Cardiac atrium fibroblast (primary cell): Measurements from ENCODE around the genes NGB and TMED8.

DNA sequence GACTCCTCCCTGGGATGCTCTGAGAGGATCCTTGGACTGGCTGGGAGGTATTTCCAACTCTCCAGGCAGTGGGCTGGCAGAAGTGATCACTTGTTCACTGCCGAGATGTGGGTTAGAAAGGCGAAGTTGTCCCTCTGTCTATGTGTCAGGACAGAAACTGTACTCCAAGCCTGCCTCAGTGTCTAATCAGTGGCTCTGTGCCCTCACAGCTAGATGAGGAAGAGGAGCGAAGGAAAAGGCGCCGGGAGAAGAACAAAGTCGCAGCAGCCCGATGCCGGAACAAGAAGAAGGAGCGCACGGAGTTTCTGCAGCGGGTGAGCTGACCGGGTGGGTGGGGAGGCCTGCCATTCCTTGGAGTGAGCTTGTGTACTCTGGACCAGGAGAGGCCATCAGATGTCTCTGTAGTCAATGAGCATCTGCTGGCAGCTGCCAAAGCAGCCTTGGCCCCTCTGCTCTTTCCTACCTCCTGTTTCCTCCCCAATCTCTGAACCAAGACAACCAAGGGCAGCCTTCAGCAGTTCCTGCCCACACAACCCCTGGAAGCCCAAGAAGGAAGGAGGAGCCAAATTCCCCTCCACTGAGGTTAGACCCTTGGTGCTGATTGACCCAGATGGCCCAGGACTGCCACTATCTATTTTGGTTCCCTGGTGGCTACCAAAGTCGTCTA, 33.5 kb downstream of the JDP2 start:
- RAMPAGE, long total RNA: no peak

DNA sequence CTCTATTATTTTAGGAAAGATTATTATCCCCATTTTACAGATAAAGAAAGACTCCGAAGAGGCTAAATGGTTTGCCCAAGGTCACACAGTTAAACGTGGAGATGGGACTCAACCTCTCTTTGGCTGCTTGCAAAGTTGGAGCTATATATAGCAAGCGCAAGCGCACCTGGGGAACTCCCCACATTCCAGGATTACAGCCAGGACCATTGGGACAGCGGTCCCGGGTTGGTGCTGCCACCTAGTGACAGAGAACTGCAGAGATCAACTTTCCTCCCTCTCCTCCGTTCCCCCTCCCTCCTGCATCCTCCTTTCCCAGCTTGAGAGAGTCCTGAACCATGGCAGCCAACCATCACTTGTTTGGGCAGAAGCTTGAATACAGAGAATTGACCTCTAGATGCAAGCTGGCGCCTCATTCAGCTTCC, 17.5 kb upstream of the FLVCR2 start:
- RAMPAGE, long total RNA: no peak

DNA sequence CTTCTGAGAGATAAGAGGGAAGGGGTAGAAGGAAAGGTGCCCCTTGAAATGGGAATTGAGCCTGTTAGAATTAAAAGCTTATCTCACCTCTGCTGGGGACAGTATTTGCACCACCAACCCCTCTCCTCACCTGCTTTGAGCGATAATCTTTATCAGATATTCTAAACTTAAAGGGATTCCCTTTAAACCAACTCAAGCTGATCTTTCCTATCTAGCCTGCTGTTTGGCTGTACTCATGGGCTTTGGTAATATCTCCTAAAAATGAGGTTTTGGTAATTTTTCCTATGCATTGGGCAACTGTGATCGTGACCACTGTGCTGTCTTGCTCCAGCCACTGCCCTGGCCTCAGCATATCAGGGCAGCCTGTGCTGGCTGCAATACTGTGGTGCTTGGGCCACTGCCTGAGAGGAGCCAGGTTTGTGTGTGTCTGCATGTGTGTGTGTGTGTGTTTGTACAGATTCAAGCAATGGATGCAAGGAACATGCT, 13.2 kb downstream of the ERG28 start:
- RAMPAGE, long total RNA: no peak

DNA sequence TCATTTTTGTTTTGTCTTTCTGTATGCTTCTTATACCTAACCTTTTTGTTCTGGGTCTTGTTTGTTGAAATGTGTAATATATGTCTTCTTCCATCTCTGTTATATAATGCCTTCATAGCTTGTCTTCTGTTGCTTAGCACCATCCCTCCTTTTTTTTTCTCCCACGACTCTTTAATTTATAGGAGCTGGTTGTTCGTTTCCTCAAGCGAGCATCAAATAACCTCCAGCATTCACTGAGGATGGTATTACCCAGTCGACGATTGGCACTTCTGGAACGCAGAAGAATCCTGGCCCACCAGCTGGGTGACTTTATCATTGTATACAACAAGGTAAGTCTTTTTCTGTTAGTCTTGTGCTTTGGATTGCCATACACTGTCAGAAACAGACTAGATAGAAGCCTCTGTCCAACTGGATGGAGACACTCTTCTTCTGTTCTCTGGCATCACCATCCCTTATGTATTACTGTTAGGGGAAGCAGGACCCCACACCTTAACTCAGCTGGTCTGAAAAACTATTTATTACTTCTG, 114.3 kb downstream of the TTLL5 start:
- RAMPAGE, long total RNA: no peak

DNA sequence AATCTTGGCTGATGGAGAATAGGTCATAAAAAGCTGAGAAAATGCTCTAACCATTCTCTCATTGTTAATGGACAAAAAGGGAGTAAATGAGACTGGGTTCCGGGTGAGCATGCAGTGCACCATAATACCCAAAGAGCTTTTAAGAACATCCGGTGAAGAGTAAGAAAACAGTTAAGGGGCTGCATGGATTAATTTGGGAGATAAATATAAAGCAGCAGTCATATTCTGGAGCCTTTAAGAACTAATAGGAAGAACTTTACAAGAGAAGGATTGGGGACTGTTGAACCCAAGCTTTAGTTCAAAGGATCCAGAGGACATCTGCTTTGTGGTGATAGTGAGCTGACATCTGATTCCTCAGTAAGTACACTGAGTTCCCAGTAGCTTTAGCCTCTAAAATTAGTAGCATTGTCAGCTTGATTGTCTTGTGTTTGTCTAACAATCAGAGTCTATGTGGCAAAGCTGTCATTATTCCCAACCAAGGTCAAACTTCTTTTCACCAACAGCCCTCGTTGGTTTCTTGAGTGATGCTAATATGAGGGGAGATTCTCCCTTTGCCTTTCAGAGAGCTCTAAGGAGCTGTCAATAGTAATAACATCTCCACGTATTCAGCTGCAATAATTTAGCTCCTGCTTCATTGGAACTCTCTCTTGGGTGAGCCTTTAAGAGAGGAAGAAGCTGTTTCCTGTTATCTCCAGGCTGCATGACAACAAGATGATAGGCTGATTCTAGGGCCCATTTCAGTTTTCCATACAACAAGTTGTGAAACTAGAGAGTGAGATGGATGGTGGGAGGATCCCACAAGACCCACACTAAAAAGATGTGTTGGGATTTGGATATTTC, 46.8 kb downstream of the TGFB3 start:
- RAMPAGE, long total RNA: no peak

DNA sequence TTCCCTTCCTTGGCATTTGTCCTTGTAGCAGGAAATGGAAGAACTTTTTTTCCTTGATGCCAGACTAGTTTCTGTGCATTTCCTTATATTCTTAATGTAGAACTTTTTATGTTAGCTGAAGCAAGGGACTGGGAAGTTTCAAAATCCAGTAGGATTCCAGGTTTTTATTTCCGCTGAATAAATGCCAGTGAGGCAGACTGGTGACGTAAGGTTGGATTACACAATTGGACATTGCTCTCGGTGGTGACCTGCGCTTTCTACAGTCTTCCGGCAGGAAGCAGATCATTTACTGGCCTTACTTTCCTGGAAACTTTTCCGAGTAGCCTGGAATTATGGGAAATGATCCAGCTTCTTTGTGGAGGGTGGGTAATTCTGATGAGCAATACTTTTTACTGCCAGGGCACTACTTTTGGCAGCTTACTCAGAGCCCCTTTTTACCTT, 3.6 kb downstream of the IFT43 start:
- RAMPAGE, long total RNA: no peak

DNA sequence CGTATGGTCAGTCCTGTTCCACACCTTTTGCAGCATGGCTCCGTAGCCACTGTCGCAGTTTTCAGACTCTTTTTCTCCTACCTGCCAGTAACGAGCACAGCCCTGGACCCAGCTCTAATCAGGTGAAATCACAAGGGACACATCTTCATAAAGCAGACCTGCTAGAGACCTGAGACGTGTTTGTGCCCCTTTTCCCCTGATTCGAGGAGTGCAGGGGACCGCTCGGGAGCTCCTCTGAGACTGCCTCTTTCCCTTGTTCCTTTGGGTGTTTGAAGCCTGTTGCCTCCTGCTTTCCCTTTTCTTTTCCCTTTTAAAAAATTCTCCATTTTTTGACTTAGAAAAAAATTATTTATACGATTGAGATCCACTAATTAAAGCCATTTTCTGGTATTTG, 76.6 kb upstream of the GPATCH2L start:
- RAMPAGE, long total RNA: no peak

DNA sequence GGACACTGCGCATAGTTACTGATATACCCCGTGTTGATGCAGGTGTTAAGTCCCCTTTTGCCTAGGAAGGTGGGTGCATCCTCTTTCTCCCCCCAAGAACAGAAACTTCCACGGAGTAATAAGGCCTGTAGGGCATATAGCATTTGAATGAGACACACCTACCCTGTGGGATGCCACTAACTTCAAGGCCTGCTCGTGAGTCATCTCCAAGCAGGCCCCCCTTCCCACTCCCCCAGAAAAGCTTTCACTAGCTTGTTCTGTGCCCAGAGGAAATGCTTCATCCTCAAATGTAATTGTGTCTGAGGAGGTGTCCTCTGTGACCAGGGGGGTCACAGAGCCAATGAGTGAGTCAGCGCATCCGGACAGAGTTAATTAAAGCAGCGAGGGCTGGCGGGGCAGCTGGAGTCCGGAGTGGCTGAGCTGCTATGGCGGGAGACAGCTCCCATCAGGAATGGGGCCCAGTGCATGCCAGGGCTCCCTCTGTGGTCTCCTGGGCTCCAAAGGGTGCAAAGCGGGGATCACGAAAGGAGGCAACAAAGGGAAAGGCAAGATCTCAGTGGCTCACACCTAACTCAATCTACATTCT, 27.1 kb upstream of the ESRRB start:
- RAMPAGE, long total RNA: no peak

GRCh38 chr14:76779613-76780552, 18.6 kb downstream of the VASH1 start:
- RAMPAGE, long total RNA: no peak

DNA sequence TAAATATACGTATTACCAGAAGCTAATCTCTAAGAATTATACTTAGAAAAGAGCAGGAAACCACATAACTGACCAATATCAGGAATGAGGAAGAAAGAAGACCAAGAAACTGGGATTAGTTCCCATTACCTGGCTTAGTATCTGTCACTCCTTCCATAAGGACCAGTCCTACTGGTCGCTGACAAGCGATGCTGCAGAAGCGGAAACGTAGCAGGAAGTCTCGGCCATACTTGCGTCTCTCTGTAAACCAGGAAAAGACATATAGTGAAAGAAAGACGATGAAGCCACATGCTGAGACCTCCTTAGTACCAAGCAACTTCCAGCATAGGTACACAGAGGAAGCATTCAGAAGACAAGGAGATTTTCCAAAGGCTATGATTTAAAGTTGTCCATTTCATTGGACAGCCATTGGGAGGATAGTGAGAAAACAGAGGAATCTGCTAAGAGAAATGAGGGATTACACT, 9.4 kb downstream of the ANGEL1 start:
- RAMPAGE, long total RNA: no peak

DNA sequence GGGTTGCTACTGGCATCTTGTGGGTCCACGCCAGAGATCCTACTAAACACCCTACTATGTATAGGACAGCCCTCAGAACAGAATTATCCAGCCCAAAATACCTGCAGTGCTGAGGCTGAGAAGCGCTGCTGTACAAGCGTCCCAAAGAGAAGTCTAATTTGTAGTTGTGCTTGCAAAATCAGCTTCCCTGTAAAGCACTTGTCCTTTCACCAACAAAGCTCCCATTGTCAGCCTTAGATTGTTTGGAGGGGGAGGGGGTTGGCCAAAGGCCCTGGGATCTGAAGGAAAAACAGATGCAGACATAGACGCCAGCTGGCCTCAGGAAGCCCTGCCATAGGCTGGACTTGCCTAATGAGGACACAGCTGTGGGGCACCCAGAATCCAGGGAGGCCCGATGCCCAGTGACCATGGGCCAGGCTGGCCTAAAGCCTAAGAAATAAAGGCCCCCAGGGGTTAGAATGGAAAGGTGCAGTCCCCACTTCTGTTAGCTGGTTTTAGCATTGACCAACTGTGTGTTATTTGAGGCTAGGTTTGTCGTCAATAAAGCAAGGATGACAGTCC, 3.9 kb downstream of the LRRC74A start:
- RAMPAGE, long total RNA: no peak

DNA sequence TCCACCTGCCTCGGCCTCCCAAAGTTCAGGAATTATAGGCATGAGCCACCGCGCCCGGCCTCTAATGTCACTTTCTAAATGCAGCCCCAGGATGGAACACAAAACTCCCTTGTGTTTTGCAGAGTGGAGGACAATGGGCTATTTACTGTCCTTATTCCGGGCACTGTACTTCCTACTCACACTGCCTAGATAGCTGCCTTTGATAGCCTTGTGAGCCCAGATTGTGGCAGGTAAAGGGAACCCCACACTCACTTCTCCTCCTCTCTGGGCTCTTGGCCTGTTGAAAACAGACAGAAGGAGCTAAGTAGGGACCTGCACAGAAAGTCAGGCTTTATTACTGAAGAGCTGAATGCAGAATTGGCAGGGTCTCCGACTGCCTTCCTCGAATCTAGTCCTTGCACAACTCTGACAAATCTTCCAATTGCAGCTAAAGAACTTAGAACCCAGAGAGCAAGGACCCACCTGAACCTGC, 72.8 kb downstream of the LRRC74A start:
- RAMPAGE, long total RNA: no peak

DNA sequence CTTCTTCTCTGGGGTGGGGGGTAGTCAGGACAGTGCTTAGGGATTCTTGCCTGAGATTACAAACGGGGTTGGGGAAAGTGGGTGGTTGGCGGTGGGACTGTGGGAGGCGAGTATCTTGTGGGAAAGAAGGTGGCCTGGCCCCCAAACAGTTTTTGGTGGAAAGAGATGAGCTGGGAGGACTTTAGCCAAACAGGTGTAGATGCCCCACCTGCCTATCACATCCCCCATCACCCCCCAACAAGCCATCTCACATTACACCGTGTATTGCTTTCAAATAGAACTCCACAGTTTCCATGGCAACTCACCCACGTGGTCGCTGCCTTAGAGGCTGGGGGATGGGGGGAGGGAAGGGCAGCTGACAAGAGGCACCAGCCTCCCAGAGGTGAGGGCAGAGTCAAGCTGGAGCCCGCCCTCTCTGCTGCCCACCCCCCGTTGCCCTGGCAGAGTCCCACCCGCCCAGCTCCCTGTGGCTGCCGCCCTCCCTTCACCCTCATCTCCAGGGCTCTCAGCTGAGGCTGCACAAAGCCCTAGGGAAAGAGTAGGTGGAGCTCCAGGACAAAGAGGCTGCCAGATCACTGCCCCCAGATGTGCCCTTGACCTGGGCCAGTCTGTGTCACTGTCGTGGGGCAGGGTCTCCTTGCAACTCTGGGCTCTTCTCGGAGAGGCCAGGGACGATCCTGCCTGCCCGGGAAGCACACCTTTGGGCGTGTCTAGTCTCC, 98.4 kb downstream of the LRRC74A start:
- RAMPAGE, long total RNA: no peak

GRCh38 chr14:76976127-76976815, 52.2 kb downstream of the IRF2BPL start:
- RAMPAGE, long total RNA: no peak

DNA sequence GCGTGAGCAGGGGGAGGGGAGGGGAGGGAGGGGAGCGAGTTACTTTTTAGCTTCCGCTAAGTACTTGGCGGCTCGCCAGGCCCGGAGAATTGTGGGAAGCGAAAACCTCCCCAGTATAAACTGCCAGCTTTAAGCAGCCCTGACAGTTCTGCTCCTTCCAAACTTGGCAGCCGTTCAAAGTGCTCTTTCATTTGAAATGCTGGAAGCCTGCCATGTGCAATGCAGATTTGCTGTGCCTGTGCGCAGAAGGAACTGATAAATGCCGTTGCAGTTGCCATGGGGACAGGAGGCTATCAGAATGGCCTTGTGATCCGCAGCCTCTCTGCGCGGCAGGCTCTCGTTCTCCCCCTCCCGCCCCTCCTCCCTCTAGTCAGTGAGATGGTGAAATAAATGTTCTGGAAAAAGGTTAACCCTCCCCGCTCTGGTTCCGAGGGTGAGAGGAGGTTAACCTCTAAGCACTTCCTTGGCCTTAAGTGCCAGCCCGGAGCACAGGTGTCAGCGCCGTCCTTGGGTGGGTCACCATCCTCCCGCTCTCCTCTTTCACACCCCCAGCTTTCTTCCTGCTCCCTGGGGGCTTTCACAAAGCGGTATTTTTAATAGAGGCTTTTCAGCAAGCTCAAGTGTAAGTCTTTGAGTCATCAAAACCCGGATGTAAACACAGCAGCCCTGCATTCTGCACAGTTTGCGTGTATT, 11.9 kb upstream of the IRF2BPL start:
- RAMPAGE, long total RNA: no peak

- RAMPAGE, long total RNA: no peak
These were observed 17.1 kb upstream of the IRF2BPL start for GRCh38 chr14:77045413-77046144.

DNA sequence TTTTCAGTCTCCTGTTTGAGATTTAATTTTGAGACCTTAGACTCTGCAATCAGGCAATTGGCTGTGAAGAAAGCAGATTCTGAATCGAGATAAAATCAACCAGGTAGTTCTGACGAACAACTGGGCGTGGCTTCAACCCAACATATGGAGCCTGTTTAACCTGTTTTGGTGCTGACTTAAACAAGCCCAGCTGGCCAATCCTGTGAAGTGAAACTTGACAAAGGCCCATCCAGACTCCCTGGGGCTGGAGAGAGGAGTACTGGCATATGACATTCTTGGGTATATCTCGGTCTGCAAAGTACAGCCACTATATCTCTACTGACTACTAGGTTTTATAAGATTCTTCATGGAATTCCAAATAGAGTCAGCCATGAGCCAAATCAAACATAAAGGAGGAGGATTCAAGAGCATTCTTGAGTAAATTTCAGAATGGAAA, 9.8 kb upstream of the CIPC start:
- RAMPAGE, long total RNA: no peak

DNA sequence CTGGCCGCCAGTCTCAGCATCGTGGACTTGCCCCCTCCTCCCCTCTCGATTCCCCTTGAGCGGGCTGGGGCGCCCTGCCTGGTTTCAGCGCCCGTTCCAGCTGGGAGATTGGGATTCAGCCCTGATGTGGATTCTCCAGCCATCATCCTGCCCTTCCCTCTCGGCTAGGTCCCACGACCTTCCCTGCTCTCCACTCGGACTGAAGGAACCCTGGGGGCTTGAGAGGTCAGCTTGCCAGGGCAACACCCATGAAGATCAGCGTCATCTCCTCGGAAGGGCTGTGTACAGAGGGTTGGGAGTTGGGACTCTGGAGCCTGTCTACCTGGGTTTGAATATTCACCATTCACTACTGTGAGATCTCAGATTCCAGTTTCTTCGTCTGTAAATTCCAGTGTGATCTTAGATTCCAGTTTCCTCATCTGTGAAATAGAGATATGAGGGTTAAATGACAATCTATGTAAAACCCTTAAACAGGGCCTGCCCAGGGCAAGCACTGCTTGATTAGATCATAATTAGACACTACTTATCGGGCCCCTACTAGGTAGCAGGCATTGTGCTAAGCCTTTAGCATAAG, 364 bp upstream of the ZDHHC22 start:
- RAMPAGE, long total RNA: no peak

DNA sequence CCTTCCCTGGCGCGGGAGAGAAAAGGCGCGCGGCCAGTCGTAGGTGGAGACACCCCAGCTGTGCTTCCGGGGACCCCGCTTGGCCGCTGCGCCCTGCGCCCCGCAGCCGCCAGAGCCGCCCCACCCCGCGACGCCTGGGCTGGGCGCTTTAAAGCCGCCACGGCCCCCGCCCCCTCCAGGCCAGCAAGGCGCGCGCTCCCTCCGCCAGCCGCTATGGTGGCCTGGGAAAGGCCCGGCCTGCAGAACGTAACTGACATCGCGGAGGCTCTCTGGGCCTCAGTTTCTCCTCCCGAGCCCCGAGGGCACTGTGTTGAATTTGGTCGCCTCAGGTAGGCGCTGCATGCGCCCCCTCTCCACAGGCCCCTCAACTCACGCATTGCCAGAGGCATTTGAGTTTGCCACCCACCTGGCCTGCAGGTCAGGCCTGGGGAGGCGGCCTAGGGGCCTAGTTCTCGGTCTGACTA, at the start of gene NGB:
Gene NGB (minus strand): TSS at position 122 of the 464 bp plus-strand sequence.
- RAMPAGE, long total RNA: no peak

- RAMPAGE, long total RNA: start-site peak on the minus strand at chr14:77377062-77377103, 31 and 50 reads in 2 replicates; start-site peak on the plus strand at chr14:77377396-77377415, 15 and 14 reads in 2 replicates
These were observed at the start of gene TMED8 for GRCh38 chr14:77376424-77377638. TSS of gene TMED8 (minus strand) at chr14:77377094.